ENCODE results near the gene GATA6.

DNA sequence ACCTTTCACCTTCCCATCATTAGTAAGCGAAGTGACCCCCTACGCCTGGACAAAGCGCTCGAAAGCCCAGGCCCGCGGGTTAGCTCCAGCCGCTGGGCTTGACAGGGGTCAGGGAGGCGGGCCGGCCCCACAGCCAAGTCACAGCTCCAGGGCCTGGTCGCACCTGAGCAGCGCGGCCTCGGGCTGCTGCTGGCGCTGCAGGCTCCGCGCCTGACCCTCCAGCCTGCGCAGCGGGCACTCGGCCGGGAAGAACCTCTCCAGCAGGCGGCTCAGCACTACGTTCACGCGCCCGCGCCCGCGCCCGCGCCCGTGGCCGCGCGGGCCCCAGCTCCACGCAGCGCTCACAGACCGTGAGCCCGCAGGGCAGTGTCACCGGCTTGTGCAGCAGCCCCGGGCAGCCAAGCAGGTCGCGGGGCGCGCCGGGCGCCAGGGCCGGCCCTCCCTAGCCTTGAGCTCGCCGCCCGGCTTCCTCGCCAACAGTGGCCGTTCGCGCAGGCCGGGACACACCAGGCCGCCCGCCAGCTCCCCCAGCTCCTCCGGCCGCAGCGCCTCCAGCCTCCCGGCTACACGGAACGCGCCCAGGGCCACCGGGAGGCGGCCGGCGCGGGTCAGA is 93.2 kb downstream of the POTEC start:
- PRO-cap: no peak

GRCh38 chr18:14941214-14941550 is 193.2 kb downstream of the ANKRD30B start:
- PRO-cap: bidirectional peak, plus-strand start at chr18:14941486, minus-strand start at chr18:14941412

DNA sequence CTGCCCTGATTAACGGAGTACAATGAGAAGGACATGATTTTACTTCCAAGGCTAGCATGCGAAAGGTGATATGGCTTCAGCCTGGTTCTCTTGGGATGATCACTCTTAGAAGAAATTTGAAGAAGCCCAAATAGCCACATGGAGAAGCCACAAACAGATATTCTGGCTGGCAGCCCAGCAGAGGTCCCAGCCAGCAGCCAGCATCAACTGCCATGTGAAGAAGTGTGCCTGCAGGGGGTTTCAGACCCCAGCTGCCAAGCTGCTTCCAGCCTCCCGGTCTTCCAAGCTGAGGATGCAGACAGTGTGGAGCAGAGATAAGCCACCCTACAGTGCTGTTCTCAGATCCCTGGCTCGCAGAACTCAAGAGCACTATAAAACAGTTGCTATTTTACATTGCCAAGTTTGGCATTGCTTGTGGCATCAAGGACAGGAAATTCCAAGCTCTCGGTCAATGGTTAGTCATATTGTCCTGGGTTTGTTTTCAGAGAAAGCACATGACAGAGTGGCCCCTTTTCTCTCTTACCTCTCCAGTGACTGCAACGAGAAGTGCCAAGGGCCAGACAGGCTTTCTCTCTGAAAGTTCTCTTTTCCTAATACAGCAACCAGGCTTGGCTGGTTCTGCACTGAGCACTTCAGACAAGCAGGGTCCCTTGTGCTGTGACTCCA is 223.6 kb downstream of the ANKRD30B start:
- PRO-cap: no peak

DNA sequence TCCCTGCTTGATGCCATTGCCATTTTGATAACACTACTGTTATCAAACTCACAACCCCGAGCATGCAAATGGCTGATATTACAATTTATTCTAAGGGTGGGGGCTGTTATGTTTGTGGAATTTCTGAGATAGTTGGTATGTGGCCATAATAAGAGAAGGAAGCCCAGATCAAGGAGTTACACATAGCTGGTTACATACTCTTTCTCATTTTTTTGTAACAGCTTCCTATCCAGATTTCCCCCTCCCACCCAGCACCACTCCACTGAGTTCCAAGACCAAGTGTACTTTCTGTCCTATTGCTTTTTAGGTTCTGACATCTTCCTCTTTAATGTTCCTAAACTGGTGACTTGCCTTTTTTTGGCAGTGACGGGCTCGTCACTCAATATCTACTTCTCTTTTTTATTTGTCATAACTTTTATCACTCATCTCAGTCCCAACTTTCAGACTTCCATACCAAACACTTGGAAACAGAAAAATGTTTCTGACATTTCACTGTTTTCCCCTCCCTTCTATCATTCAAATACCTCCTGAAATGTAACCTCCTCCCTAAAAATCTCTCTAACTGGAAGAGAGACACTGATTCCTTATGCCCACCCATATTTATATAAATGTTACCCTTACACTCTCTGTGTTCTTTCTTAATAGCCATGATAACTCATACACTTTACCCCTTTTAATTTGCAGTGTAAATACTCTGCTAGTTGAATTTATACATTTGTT is 6.3 kb upstream of the ROCK1 start:
- PRO-cap: no peak

DNA sequence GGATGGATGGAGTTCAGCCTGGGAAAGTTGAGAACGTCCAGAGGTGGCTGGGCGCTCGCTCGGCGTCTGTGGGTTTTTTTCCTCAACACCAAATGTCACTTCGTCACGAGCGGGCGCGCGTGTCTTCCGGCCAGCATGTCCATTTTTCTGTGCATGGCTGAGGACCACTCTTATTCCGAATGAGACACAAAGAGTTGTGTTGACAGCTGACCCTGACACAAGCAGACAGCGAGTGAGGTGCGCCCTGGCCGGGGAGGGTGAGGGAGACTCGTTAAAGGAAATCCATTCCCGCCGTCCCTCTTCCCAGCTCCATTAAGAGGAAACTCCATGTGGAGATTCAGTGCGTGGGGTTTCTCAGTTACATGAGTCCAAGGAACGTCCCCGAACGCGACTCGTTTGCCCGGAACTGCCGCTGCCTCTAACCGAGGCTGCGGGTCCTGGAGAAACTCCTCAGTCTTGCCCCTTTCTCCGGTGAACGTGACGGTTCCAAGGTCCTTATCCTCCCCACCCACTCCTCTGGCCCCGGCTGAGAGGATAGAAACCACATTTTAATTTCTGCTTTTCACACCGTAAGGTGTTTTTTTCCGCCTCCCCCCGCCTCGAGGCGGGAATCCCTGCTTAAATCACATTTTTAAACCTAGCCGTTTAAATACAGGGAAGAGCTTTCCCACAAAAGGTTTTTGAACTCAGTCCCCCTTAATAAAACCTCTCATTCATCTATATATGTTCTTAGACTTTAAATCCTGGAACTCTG is 1.1 kb downstream of the GREB1L start:
- PRO-cap: unidirectional peak, minus-strand start at position 68 of the sequence

DNA sequence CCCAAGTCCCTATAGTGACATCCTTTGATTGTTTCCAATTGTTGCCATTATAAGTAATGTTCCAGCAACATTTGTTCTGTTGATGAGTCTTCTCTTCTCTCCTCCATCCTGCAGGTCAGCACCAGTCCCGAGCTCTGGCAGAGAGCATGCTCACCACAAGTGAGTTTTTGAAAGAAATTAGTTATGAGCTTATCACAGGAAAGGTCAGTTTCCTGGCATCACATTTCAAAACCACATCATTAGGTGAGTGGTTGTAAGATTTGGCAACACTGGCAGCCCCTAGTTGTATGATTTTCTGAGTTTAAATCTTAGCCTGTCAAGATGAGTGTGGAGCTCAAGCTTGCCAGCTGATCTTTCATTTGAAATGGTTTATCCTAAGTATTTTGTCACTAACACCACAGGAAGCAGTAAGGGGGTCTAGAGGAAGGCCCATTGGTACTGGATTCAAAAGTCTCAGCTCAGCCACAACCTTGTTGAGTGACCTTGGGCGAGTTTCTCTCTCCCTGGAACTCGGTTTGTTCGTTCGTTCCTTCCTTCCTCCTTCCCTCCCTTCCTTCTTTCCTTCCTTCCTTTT is 149.5 kb downstream of the ESCO1 start:
- PRO-cap: no peak

DNA sequence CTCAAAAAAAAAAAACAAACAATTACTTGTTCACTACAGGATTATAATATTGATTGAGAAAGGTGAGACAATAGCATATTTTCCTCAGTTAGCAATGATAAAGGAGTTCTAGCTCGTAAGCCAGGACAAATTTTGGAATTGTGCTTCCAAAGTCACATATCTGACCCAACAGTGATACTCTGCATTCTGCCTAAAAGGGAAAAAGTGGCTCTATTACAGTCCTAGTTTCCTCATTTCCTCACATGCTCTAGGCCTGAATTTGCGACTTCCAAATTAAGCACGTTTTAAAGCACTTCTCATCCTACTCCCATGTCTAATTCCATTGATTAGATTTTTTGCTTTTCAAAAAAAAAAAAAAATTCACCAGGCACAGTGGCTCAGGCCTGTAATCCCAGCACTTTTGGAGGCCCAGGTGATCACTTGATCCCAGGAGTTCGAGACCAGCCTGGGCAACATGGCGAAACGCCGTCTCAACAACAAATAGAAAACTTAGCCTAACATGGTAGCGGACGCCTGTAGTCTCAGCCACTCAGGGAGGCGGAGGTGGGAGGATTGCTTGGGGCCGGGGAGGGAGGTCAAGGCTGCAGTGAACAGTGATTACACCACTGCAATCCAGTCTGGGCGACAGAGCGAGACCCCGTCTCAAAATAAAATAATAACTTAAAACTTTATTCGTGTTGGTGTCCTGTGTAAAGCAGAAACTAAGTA is 1.7 kb downstream of the ESCO1 start:
- PRO-cap: no peak

DNA sequence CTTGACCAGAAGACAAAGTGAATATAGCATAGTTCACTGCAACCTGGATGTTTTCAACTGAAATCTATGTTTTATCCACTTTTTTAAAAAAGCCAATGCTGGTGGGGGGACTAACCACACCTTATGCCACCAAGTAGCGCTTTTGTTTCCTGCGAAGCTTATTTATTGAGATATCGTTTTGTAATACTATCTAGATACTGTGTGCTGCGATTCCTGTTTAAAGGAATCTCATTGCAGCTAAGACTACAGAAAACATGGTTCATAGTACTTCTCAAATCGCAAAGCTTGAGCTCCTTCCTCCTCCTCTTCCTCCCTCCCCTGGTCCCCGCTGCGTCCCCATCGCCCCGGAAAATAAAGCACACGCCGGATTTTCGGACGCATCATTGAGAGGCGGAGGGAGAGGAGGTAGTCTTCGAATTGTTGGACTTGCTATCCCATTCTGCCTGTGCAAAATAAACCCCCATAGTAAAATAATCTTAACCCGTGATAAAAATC is 1.1 kb downstream of the ESCO1 start:
- PRO-cap: no peak

- PRO-cap: bidirectional peak, plus-strand start at chr18:21703421, minus-strand start at chr18:21703332
These were observed 1.4 kb downstream of the ABHD3 start for GRCh38 chr18:21703212-21703501.

DNA sequence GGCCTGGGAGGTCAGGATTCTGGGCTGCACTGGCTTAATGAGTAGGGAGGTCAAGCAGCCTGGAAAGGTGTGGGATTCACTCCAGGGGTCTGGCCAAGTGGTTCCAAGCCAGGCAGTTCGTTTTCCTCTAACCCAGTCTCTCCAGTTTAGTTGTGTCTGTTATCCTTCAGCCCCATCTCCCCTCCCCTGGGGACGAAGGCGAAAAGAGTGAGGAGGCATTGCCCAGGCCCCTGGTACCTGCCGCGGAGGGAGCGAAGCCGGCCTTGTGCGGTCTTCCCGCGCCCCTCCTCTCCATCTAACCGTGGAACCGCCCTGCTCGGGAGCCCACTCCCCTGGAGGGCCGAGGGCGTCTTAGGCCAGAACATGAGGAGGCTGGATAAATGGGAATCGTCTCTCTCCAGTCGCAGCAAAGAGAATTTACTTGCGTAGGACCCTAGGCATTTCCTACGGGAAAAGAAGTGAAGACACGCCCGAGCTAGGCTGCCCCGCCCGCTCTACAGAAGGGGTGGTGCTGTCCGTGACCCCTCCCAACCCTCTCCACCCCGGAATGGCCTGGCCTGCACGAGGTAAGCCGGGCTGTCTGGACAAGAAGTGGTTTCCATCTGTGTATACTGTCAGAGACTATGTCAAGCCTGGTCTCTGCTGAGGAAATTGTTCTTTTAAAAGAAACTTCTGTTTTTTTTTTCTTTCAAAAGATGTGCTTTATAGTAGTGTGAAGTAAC is 156.2 kb downstream of the MIB1 start:
- PRO-cap: no peak

GRCh38 chr18:21997520-21997826 is 171.9 kb upstream of the GATA6 start:
- PRO-cap: no peak

DNA sequence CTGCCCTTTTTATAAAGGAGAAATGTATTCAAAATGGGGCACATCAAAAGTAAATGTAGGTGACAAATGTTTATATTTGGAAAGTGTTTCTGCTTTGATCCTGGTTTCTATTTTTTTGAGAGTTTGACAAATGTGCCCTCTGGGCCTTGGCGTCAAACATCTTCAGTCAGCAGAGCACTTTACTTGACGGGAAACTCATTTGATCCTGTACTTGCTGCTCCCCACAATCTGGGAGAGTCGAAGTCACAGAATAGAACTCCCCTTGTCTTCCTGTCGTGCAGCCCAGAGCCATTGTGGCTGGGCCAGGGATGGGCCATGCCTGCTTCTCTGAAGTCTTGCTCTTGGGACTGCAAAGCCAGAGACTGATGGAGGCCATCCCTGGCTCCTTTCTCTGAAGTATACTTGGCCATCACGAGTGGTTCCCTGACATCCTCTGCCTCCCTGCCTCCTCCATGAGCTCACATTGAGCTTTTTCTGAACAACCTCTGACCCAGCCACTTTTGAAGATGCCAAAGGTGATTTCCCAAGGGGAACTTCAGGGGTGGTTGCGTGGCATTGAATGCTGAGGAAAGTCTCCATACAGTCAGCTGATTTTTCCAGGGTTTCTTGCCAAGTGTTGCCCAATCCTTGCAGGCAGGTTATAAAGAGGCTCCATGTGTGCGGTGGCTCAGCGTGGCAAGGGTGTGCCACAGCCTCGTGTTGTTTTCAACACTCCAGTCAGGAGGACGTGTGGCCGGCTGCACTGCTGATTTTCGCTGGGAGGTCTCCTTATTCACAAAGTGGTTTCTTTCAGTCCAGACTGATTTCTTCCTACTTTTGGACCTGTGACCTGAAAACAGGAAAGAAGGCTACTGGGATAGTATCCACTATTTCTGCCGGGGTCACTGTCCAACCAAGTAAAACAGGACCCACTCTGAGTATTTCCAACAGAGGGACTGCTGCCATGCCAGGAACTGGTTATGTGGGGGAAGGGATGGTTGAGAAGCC is 81.5 kb upstream of the GATA6 start:
- PRO-cap: bidirectional peak, plus-strand start at position 716 of the sequence, minus-strand start at position 465 of the sequence

DNA sequence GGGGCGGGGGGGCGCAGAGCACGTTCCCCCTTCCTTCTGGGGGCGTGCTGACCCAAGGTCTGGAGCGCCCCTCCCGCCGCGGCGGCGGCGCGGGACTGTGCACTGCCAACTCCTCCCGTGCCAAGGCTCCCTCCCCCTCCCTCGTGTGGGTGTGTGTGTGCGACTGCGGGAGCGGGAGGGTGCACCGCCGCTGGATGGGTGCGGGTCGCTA is 513 bp upstream of the GATA6 start:
- PRO-cap: bidirectional peak, plus-strand start at position 158 of the sequence, minus-strand start at position 86 of the sequence

GRCh38 chr18:22169182-22169951 is at the start of gene GATA6:
TSS of gene GATA6 (plus strand) at chr18:22169589.
- PRO-cap: bidirectional peak, plus-strand start at chr18:22169562, minus-strand start at chr18:22169454

GRCh38 chr18:22169952-22170983 is 879 bp downstream of the GATA6 start:
- PRO-cap: bidirectional peak, plus-strand start at chr18:22170418, minus-strand start at chr18:22170088; bidirectional peak, plus-strand start at chr18:22170656, minus-strand start at chr18:22170528; bidirectional peak, plus-strand start at chr18:22171016, minus-strand start at chr18:22170791

DNA sequence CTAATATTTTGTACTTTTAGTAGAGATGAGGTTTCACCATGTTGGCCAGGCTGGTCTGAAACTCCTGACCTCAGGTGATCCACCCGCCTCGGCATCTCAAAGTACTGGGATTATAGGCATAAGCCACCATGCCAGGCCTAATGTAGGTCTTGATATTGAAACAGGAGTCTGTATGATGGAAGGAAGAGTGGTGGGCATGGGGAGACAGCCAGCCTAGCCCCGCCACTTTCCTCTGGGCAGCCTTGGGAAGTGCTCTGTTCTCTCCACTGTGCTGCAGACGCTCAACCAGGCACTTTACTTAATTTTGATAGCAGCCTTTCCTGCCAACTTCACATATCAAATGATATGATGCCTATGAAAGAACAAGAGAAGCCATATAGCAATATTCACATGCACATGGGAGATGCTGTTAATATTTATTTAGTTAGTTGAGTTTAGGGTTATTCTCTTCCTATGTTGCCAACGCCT is 99.1 kb downstream of the GATA6 start:
- PRO-cap: no peak

DNA sequence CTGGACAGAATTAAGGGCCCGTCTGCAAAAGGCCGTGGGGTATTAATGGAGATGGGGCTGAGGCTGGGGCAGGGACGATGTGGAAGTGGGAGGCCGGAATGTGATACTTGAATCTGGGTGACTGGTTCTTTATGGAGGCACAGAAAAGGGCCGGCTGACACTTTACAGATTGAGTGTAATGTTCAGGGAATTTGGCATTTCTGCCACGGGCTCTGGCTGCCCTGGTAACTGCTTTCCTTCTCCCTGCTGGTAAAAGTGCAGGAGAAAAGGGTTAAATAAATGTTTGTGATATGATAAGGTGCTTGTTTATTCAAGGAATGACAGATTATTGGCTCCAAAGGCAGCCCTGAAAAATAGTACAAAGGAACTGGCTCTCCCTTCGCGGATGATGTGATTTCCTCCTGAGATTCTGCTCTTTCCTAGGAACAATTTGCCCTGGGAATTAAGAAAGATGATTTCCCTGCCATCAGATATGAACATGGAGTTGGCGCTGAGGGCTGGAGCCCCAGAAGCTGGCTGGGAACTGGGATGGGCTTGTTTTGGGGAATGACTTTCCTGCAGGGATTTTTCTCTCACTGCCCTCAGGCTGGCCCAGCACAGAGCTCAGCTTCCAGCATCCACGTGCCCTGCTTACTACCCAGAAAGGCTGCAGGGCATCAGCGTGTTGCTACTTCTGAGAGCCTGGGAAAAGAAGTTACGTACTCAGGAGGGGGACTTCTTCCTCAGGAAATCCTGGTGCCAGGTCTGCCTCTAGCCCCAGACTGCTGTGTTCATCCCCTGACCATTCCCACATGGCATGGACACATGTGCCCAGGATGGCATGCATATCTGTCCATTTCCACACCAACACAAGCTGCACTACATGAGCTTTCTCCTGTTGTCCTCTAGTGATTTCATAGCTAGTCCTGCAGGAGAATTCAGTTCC is 53.0 kb upstream of the CTAGE1 start:
- PRO-cap: no peak

GRCh38 chr18:22493938-22494391 is 76.2 kb upstream of the CTAGE1 start:
- PRO-cap: no peak

DNA sequence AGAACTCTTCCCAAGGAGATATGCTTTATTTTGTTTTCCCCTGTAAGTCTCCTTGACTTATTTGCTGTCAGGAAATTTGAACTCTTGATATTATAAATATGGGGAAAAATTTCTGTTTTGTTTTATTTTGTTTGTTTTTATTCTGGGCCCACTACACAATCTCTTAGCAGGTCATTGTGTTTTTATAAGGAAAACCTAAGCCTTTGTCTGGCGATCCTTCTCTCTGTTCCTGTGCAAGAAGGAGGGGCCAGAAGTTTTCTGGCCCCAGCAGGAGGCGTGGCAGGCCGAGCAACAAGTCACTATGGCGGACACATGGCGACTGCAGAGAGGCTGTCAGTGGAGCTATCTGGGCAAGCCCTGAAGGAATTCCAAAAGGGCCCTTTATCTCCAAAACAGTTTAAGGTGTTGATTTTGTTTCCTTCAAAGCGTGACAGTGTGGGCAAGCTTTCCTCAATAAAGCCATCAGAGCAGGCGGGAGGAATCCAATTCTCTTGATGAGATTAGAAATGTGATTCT is 118.8 kb upstream of the CTAGE1 start:
- PRO-cap: no peak

DNA sequence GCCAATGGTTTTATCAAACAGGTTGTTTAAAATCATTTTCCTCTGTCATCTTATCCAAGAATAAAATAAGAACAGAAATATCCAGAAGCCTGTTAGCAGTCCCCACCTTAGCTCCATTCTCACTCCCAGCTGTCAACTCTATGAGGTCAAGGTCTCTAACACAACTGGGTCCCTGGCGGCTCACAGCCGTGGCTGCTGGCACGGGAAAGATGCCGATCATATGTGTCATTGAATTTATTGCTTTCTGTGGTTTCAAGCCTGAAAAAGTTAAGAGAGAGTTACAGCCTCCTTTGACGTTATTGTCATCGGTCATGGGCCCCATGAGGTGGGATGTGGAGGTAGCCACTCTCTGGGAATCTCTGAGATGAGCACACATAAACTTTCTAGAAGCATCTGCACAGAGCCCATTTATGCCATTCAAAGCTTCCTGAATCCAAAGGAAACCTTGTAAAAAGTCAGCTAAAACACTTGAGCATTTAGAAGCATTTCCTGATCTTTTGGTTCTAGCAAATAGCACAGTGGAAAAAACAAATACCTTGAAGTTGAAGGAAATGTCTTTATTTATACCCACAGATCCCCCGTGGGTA is 28.7 kb upstream of the CABLES1 start:
- PRO-cap: unidirectional peak, minus-strand start at position 121 of the sequence